ENCODE measurements around a stretch of chr1.

DNA sequence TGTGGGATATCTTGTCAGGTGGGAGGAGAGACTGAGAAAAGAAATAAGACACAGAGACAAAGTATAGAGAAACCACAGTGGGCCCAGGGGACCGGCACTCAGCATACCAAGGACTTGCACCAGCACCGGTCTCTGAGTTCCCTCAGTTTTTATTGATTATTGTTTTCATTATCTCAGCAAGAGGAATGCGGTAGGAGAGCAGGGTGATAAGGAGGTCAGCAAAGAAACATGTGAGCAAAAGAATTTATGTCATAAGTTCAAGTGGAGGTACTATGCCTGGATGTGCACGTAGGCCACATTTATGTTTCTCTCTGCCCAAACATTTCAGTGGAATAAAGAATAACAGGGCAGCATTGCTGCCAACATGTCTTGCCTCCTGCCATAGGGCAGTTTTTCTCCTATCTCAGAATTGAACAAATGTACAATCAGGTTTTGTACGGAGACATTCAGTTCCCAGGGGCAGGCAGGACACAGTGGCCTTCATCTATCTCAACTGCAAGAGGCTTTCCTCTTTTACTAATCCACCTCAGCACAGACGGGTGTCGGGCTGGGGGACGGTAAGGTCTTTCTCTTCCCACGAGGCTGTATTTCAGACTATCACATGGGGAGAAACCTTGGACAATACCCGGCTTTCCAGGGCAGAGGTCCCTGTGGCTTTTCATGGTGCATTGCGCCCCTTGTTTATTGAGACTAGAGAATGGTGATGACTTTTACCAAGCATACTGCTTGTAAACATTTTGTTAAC is 1.1 kb downstream of the PGBD2 start:
- RRBS = no CpG with 5 or more reads among the region's 11 CpGs
CAGE:
- cytosol, long polyA plus RNA = no peak
- long polyA plus RNA = no peak
- nucleus, long polyA plus RNA = no peak